Fallopian tube (tissue), 1 donor: ENCODE data around the gene UBE2K.

DNA sequence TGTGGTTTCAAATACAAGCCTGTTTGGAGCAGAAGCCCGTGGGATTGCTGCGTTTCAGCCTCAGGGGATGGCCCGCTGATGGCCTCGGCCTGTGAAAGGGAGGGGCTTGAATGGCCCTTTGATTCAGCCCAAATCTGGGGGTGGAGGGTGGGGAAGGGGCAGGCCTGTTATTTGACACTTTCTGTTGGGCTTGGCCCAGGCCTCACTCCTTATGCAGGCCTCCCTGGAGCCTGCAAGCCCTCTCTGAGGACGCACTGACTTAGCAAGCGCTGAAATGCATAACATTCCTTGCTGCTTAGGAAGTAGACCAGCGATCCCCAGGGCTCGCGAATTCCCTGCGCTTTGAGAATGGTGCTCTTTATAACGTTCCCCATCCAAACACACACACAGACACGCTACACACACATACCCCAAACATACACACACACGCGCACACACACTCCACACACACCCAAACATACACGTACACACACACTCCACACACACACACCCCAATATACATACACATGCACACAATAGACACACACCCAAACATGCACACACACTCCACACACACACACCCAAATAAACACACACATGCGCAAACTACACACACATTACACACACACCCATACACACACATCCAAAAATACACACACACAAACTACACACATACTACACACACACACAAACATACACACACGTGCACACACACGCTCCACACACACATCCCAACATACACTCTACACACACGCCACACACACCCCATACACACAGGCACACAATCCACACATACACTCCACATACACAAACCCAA is 29.6 kb downstream of the TLR10 start:
- PRO-cap, result bidirectional peak, plus-strand start at position 246 of the sequence, minus-strand start at position 93 of the sequence

DNA sequence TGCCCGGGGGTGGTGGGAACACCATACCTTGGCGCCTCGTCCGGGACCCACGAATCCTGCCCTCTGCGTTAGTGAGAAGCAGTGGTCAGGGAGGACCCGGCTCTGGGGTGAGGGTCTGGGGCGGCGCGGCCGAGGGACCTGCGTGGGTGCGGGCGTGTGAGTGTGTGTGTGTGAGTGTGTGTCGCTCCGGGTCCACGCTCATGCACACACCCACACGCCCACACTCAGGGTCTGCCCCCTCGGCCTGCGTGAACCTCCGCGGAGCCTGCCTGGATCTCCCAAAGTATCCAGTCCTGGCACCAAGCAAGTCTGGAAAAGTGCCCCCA is 256 bp downstream of the FAM114A1 start:
- PRO-cap, result no peak

GRCh38 chr4:38928916-38929741 is 61.5 kb downstream of the FAM114A1 start:
- PRO-cap, result no peak

GRCh38 chr4:39044256-39045287 is 12.4 kb upstream of the TMEM156 start:
- PRO-cap, result bidirectional peak, plus-strand start at chr4:39044908, minus-strand start at chr4:39044489

DNA sequence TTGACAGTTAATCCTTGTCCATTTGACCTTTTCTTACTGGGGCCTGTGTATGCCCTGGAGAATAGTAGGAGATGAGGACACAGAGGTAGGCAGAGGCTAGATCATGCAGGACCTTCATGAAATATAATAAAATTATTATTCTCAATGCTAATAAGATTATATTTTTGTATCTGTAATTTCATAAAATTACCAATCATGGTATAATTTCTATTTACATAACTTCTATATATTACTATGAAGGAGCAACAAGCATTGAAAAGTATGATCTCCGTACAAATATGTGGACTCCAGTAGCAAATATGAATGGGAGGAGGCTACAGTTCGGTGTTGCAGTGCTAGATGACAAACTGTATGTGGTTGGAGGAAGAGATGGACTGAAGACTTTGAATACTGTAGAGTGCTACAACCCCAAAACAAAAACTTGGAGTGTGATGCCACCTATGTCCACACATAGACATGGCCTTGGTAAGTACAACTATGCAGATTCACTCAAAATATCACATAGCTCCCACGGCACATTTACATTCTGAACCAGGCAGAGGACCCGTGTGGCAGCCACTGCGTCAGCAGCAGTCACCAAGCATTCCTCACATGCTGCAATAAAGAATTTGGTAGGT is 41.1 kb downstream of the KLHL5 start:
- PRO-cap, result no peak

- PRO-cap, result no peak
Observed at GRCh38 chr4:39125013-39125637, 57.2 kb upstream of the WDR19 start.

GRCh38 chr4:39166010-39166557 is 16.2 kb upstream of the WDR19 start:
- PRO-cap, result no peak

- PRO-cap, result no peak
Observed at GRCh38 chr4:39274409-39275190, 91.6 kb downstream of the RFC1 start.

DNA sequence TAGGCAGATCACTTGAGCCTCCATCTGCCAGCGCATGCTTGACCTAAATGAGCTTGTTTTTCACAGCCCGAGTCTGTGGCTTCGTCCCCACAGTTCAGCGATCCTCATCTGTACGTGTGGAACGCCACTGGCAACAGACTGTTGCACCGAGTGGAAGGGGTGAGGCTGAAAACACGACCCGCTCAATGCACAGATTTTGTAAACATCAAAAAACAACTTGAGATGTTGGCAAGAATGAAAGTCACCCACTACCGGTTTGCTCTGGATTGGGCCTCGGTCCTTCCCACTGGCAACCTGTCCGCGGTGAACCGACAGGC is 12.5 kb downstream of the RPL9 start:
- PRO-cap, result no peak

- PRO-cap, result no peak
Observed at GRCh38 chr4:39472237-39472822, 13.5 kb downstream of the LIAS start.

DNA sequence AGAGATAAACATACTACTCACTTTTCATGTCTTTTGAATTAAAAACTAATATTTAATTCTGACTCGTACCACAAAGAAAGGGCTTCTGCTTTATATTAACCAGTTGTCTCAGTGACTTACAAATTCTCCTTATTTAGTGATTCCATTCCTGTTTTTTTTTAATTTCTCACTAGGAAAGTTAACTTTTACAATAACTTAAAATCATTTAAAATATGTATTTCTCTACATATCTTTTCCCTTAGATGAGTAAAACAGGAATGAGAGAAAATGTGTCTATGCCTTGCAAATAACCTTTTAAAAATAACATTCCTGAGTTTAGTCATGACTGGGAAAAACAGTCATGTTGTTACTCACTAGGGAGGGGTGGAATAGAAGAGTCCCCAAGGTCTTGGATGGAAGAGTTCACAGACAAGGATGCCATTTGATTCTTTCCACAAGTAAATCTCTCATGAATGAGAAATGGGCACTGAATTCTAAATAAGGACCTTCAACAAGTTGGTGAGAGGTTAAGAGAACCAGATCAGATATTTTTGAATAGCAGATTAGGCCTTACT is 25.3 kb downstream of the UGDH start:
- PRO-cap, result no peak

DNA sequence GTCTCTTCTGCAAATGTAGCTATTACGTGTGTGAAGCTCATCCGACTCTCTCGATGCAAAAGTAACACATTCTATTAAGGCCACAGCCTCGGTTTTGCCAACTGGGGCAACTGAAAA is 926 bp downstream of the SMIM14 start:
- PRO-cap, result no peak

GRCh38 chr4:39696883-39697400 is 994 bp upstream of the UBE2K start:
- PRO-cap, result no peak

DNA sequence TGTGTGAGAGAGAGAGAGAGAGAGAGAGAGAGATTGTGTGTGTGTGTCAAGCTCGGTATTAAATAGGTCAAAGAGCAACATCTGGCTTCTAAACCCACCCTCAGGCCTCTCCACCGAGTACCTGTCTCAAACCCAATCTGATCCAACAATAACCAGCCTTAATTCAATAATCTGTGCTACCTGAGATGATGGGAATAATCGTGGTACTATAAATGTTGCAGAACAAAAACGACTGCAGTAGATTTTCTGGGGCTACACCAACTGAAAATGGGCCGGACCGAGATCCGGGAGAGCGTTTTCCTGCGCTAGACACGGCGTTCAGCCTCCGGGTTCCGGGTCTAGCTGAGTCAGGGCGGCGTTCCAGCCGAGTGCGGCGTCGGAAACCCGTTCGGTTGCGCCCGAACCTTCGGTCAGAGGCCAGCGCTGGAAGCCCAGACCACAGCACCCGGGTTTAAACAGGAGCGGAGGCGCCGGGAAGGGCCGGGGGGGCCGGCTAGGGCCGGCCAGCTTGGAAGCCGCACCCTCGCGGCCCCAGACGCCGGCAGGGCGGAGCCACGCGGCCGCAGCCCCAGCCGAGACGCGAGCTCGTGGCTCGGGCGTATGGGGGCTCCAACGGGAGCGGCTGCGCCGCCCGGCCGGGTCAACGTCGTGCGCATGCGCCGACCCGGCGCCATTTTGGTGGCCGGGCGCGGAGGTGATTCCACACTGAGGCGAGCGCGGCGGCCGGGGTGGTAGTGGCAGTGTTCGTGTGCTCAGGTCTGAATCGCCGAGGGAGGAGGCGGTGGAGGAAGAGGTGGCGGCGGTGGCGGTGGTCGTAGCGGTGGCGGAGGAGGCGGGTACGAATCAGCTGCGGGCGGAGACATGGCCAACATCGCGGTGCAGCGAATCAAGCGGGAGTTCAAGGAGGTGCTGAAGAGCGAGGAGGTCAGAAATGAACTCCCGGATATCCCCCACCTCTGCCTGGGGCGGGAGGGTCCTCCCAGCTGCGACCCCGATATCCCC is at the start of gene UBE2K:
Gene UBE2K, plus strand, starts transcription at position 670 of the 1,002 bp plus-strand sequence.
- PRO-cap, result bidirectional peak, plus-strand start at position 674 of the sequence, minus-strand start at position 453 of the sequence

DNA sequence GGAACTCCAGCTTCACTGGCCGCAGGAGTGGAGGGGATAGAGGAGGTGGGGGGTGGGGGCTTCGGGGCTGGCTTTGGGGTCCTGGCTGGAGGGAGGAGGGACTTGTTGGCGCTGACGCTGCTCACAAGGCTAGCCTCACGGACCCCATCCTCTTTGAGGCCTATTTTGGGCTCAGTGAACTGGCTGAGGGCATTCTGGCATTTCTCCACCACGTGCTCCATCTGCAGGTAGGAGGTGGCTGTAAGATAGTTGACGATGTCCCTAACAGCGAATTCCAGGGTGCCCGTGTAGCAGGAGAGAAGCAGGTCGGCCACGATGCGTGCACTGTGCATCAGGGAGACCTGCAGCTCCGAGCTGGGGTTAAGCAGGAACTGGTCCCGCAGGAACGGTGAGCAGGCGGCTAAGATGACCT is 73.0 kb downstream of the UBE2K start:
- PRO-cap, result no peak

- PRO-cap, result no peak
Observed at GRCh38 chr4:39848485-39848995, 129.2 kb downstream of the PDS5A start.

- PRO-cap, result no peak
Observed at GRCh38 chr4:40121385-40121864, 64.8 kb downstream of the N4BP2 start.

DNA sequence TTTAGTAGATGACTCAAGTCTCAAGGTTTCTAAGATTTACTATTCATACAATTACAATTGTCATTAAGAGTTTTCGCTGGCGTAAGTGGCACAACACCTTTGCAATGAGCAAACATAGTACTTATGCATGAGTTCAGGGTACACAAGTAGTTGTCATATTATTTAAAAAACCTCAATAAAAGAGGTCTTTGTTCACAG is 4.5 kb upstream of the RHOH start:
- PRO-cap, result no peak

DNA sequence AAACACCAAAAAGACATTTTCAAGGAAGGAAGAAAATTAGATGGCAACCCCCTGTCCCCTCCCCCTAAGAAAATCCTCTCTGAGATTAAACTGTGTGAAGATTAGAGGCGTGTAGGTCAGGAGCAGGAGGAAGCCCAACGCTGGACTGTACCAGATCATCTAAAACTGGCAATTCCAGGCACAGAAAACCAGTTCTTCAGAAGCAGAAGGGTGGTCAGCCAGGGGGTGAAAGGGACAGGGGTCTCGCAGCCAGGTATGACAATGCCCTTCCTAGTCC is 3.3 kb upstream of the RHOH start:
- PRO-cap, result no peak

DNA sequence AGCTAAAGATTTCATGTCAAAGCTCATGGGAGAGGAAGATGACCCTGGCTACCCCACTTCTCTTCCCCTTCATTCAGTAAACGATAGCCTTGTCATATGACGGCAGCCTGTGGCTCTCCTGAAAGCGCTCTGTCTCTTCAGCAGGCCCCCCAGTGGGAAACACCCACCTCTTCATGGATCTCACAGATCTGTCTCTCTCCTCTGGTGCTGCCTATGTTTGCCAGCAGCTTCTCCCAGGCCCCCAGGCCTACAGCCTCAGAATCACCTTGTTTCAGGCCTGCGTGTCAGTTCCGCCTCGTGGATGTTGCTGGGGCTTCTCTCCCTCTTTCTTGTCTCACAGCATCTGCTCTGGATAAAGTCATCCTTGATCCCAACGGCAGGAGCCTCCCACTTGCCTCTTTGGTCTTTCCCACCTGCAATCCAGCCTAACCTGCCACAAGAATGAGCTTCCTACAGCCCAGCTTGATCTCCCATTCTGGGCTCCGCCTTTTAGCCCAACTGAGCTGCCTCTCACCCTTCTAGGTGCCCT is 34.6 kb downstream of the RHOH start:
- PRO-cap, result no peak